Tongue (tissue), 2 donors: Measurements from ENCODE around the genes ZNF300 and TNIP1.

DNA sequence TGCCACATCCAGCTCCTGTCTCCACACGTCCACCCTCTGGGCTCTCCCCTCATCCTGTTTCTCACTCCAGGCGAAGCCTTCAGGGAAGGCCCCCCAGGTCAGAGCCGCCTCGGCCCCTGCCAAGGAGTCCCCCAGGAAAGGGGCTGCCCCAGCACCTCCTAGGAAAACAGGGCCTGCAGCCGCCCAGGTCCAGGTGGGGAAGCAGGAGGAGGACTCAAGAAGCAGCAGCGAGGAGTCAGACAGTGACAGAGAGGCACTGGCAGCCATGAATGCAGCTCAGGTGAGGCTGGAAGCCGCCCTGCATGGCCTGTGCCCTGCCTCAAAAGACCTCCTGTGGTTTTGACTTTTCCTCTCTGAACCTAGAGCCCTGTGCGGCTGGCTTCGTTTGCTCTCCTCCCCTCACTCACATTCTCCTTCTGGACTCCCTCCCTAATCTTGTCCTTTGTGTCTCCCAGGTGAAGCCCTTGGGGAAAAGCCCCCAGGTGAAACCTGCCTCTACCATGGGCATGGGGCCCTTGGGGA, 17.4 kb downstream of the TCOF1 start:
- RAMPAGE, long total RNA, result no peak

GRCh38 chr5:150382409-150382834, 24.9 kb downstream of the TCOF1 start:
- RAMPAGE, long total RNA, result no peak

DNA sequence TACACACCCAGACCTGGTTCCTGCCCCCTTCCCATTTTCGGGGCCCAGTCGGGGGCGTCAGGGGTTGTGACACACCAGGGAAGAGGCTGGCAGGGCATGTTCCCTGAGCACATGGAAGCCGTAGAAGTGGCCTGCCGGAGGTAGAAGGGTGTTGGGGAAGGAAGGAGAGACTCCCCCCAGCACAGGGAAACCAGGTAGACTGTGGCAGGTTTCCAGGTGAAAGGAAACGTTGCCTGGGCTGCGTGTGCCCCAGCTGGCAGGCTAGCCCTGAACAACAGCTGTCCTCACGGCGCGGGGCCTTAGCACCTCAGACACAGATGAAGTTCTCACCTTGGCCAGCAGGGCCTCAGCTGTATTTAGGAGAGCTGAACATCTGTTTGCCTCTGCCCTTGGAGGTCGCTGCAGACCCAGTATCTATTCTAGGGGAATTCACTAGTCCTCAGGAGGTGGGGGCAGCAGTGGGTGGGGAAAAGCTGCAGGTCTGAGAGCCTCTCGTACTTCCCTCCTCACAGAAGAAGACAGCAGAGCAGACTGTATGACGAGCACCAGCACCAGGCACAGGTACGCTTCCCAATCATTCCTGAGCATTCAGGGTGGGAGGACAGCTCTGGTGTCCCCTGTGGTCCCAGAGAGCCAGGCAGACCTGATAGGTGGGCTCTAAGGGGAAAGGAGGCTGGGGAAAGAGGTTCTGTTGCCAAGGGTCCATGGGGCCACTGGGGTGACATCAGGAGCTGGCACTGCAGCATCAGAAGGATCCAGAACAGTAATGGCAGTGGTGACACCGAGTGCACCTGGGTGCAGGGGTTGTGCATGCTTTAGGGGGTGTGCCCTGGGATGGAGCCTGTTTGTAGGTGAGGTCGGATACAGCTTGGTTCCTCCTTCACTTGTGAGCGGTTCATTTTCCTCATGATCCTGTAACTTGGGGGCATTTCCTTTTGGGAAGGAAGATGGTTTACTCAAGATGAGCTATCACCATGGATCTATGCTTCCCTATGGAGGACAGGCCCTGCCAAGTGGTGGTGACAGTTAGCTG, 13.9 kb downstream of the CD74 start:
- RAMPAGE, long total RNA, result no peak

GRCh38 chr5:150448538-150449596, 672 bp downstream of the RPS14 start:
- RAMPAGE, long total RNA, result no peak

GRCh38 chr5:150460973-150461593, 11.5 kb upstream of the RPS14 start:
- RAMPAGE, long total RNA, result no peak

DNA sequence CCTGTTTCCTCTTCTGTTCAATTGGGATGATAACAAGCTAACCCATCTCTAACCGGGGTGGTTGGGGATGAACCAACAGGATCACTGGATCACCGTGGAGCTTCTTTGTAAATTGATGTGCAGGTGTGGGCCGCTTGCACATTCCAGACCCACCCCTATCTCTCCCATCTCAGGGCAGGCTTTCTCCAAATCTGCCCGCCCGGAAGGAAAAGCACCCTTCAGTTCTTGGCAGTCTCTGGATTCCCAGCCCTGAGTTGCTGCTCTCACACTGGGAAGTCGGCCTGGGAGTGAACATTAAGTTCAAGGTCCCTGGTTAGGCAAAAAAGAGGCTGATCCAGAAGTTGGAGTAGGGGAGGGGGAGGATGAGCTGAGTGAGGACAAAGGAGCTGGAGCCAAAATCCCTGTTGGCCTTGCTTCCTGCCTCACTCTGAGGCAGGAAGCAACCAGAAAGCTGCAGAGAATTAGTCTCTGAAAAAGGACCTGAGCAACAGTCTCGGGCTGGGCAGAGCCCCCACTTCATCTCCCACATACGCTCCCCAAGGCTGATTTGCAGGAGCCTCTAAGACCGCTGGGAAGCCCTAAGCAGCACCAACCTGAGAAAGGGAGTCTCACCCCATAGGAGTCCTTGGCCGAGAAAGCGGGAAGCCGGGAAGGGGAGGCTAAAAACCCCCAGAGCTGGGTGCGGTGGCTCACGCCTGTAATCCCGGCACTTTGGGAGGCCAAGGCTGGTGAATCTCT, 15.0 kb upstream of the RPS14 start:
- RAMPAGE, long total RNA, result no peak

DNA sequence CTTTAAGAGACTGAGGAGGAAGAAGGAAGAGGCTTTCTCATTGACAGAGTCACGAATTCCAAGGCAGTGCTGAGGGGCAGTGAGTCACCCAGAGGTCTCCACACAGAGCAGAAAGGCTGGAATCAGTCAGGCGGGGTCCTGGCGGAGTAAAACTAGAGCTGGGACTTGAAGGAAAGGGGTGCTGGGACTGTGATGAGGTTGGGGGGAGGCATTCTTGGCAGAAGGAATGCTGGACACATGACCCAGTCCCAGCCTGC, 23.4 kb upstream of the RPS14 start:
- RAMPAGE, long total RNA, result no peak

DNA sequence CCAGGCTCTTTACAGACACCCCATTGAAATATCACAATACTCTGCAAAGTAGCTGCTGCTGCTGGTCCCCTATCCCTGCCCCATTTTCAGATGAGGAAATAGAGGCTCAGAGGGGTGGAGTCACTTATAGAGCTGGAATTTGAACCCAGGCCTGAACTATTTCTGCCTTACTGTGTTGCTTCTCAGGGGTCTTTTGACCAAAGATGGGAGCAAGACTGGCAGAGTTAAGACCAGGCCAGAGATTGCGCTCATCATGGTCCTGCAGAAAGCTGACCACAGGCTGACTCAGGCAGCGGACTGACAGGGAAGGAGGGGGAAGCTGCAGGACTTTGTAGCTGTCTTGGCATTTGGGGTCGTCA, 18.5 kb upstream of the NDST1 start:
- RAMPAGE, long total RNA, result no peak

GRCh38 chr5:150522240-150523271, 14.6 kb downstream of the NDST1 start:
- RAMPAGE, long total RNA, result no peak

DNA sequence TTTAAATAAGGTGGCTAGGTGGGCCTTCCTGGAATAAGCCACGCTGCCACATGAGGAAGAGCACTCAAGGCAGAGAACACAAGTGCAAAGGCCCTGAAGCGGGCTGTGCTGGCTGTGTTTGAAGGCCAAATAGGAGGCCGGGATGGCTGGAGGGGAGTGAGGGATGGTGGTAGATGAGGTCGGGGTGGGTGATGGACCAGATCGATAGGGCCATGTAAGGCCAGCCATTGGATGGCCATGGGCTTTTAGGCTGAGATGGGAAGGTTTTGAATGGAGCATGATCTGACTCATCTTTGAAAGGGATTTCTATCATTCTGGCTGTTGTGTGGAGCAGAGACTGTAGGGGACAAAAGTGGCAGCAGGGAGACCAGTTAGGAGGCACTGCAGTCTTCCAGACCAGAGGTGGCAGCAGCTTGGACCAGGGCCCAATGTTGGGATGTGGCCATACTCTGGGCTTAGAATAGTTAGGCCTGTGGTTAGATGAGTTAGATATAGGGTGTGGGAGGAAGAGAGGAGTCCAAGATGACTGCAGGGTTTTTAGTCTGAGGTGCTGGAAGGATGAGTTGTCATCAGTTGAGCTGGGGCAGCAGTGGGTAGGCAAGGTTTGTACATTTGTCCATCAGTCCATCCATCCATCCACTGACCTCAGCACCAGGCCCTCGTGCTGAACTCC, 30.3 kb downstream of the NDST1 start:
- RAMPAGE, long total RNA, result no peak

- RAMPAGE, long total RNA, result no peak
Measured at GRCh38 chr5:150613945-150614779, 26.3 kb upstream of the SYNPO start.

- RAMPAGE, long total RNA, result no peak
Measured at GRCh38 chr5:150626826-150627580, 13.5 kb upstream of the SYNPO start.

- RAMPAGE, long total RNA, result no peak
Measured at GRCh38 chr5:150753485-150754001, 5.3 kb downstream of the DCTN4 start.

DNA sequence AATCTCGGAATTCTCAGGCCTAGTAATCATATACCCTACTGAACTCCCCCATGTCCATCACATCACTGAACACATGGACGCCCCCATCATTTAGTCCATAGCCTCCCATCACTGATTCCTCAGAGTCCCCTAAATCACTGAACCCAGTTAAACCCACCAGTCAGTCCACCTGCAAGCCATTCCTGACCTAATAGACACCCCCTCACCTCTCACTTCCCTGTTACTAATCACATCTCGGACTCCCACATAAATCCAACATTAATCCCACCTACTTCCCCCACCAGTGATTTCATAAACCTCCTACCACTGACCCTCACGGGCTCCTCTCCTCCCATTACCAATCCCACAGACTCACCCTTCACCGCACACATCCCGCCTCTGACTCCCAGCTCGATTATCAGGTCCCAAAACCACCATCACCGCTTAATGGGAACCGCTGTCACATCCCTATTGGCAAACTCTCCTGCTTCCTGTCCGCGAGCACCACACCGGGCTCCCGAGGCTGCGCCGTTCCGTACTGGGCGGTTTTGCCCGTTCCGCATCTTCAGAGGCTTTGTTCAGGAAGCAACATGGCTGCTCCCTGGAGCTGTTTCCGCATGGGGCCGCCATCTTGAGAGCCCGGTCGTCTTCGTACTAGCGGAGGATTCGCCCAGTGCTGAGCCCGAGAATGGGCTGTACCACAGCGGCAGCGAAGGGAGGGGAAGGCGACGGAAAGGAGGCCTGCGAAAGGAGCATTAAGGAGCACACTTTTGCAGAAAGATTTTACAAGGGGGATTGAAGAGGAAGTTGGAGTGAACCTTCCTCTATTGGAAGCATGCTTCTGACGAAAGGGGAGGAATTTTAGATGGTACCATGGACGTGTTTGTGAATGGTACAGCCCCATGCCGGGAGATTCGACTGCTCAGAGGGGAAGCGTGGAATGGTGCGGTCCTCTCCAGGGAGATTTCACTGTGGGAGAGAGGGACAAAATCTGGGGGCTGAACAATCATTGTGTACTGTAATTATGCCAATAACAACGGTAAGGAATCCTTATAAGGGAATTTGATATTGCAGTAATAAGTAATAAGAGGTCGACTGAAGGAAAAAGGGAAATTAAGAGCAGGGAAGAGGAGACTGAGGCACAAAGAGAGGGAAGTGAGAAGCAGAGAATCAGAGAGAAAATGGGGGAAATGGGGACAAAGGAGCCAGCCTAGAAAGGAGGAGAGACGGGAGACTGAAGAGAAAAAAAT, at the start of gene ZNF300:
ZNF300 (minus strand) TSS at position 632 of the 1,229 bp plus-strand sequence.
- RAMPAGE, long total RNA, result no peak

DNA sequence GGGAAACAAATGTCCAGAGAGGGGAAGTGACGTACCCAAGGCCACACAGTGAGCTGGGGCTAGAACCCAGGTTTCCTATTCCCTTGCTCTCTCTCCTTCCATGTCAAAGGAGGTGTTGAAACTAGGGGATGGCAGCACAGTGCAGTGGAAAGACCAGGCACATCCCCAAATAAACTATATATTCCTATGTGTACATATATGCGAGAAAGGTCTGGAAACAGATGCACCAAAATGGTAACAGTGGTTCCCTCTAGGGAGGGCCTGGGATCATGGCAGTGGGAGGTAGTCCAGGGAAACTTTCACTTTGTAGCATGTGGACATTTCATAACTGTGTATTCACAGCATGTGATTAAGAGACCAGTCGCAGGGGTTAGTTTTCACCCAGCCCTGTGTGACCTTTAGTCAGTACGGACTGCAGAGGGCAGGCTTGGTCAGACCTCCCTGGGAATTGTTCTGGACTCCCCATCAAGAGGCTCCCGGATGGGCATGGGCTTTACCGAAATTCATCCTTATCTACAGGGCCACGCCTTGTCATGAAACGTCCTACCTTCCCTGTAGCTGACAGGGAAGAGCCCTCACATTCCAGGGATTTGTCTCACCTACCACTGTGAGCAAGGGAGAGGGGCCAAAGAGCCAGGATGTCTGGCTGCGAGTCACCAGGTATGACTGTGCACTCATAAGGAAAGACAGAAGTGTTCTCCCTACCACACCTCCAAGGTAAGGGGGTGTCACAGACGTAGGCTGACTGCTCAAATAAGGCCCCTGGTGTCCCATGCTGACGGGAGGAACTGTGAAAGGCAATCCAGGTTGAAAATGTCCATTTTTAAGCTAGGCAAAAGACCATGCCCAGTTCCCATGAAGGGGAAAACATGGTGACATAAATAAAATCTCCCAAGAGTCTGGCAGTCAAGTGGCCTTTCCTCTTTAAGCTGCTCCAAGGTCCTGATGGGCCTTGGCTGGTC, 19.9 kb downstream of the GPX3 start:
- RAMPAGE, long total RNA, result no peak

- RAMPAGE, long total RNA, result no peak
Measured at GRCh38 chr5:151054520-151055051, 26.2 kb downstream of the TNIP1 start.

DNA sequence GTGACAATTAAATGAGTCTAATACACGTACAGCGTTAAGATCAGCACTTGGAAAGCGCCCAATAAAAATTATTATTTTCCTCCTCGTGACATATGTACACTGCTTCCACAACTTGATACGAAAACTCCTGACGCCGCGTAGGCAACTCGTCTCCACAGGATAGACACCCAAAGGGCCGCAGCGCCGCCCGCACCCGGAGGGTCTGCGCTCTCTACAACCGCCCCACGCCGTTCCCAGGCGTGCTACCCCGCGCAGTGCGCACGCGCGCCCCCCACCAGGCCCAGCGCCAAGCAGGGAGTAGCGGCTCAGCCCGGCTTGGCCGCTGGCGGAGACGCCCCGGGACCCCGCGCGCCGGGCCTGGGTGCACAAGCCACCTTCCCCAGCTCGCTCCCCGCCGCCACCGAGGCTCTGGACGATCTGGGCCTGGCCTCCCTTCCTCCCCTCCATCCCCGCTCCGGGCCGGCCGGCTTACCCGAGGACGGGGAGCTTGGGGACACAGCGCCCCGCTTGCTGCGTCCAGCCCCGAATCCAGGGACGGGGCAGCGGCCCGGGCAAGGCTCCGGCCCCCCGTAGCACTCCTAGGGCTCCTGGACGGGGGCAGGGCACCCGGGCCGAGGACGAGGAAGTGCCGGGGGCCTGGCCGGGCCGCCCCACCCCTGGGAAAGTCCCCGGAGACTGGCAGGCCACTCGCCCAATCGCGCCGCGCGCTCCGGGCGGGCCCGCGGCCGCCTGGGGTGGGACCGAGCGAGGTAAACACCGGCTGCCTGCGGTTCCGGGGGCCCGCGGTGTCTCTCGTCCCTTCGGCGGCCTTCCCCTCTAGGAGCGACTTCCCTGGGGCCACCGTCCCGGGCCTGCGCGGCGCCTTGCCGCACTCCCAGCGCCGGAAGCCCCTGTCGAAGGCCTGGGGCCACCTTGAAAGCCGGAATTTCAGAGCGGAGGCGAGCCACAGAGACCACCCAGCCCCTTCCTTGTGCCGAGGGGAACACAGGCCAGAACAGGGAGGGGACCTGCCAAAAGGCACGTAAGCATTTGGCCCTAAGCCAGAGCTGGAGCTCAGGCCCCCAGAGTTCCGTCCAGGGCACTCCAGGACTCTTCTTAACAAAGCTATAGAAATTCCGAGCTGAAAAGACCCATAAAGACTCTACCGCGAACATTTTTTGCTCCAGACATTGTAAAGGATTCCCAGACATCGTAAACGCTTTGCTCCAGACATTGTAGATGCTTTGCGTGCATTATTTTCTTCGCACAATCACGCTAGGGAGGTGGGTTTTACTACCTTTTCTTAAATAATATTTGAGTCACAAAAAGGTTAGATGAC, at the start of gene TNIP1:
TNIP1 (minus strand) TSS at position 627 of the 1,318 bp plus-strand sequence.
- RAMPAGE, long total RNA, result start-site peak on the minus strand centred at position 629 of the sequence, 83 bp wide, 242 and 155 reads in 2 replicates

DNA sequence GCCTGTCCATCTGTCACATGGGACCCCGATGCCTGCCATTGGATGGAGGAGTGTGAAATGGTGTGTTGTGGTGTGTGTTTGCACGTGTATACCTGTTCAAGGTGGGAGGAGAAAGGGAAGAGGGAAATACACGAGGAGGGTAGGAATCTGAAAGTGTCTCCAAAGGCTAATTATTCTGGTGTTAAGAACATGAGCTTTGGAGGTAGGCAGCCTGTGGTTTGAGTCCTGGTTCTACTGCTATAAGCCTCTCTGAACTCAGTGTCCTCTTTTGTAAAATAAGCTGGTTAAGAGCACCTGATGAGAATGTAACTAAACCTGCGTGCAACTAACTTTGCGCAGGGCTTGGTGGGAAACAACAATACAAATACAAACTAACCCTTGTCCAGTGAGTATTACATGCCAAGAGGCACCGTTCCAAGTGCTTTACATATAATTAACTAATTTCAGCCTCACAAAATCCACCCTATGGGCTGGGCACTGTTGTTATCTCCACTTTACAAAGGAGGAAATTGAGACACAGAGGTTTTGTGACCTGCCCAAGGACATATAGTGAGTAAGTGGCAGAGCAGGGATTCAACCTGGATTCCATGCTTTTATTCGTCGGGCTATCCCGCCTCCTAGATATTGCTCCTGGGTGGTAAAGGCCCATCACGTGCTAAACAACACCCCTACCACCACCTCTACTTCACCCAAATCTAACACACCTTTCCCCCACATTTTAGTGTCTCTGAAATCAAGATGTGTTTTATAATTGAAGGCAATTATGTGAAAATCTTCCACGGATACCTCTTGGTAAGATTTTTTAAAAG, 26.2 kb upstream of the TNIP1 start:
- RAMPAGE, long total RNA, result no peak

GRCh38 chr5:151134115-151135022, 23.2 kb downstream of the ANXA6 start:
- RAMPAGE, long total RNA, result no peak

- RAMPAGE, long total RNA, result no peak
Measured at GRCh38 chr5:151158051-151158772, 633 bp upstream of the ANXA6 start.